ENCODE measurements around a stretch of chr15.

GRCh38 chr15:67077106-67078559, 12.2 kb downstream of the SMAD3 start:
- RRBS: no CpG with 5 or more reads among the region's 13 CpGs

- RRBS: no CpG with 5 or more reads among the region's 10 CpGs
These were observed 50.9 kb downstream of the SMAD3 start for GRCh38 chr15:67116153-67116821.

GRCh38 chr15:67165305-67165900, 89.1 kb downstream of the AAGAB start:
- RRBS: 40% methylated on average over 4 of the region's 23 CpGs

GRCh38 chr15:67168158-67169007, 86.1 kb downstream of the AAGAB start:
- RRBS: no CpG with 5 or more reads among the region's 22 CpGs

GRCh38 chr15:67171148-67171937, 83.1 kb downstream of the AAGAB start:
- RRBS: 88% methylated on average over 1 of the region's 9 CpGs

- RRBS: no CpG with 5 or more reads among the region's 12 CpGs
These were observed 71.2 kb downstream of the AAGAB start for GRCh38 chr15:67183242-67183770.

DNA sequence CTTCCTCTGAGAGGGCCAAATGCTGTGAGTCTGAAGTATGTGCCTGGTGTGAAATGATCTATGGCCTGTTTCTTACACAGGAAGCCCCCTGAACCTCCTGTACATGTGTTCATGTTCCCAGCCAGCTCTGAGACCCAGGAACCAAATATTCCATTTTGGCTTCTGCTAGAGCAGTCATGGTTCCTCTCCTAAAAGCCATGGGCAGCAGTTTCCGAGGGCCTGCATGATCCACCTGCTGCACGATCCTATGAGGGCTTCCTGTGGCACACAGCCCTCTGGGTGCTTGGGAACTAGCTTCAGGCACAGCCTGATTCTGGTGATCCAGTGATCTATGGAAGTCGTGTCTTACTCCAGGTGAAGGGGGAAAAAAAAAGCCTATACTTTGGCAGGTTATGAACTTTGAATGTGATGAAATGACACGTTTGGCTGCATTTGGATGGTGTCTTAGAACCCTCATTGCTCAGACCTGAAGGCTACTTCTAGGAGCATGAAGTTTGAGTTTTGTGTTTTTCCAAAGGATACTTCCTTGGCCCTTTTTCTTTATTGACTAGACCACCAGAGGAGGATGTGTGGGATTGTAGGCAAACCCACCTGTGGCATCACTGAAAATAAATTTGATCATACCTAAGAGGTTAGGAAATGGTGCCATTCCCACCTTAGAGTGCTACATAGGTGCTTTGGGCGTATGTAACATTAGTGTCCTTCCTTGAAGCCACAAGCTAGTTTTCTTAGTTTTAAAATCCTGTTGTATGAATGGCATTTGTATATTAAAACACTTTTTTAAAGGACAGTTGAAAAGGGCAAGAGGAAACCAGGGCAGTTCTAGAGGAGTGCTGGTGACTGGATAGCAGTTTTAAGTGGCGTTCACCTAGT, 61.8 kb downstream of the AAGAB start:
- RRBS: no CpG with 5 or more reads among the region's 6 CpGs

DNA sequence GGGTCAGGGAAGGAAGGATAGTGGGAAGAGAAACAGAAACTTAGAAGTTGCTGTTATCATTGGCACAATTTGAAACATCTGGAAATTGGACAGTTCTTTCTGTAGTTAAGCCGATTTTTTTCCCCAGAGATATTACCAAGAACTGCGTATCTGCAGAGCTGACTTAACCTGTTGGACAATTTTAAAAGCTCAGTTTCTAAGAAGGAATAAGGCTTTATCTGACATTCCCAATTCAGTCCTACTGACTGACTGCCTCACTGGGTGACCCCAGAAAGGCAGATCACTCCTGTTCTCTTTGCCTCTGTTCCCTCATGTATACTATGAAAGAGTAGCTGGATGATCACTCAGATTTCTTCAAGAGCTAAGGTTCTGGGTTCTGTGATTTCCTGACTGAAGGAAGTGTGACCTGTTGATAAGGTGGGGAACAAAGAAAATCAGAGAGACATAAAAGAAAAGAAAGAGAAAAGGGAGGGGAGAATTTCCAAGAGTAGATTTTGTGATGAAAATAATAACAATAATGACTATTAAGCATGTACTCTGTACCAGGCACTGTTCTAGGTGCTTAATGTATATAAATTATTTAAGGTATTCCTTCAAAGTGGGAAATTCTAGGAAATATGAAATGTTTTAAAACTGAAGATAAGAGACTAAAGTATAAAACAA, 128.4 kb downstream of the MAP2K5 start:
- RRBS: no CpG with 5 or more reads among the region's 2 CpGs

DNA sequence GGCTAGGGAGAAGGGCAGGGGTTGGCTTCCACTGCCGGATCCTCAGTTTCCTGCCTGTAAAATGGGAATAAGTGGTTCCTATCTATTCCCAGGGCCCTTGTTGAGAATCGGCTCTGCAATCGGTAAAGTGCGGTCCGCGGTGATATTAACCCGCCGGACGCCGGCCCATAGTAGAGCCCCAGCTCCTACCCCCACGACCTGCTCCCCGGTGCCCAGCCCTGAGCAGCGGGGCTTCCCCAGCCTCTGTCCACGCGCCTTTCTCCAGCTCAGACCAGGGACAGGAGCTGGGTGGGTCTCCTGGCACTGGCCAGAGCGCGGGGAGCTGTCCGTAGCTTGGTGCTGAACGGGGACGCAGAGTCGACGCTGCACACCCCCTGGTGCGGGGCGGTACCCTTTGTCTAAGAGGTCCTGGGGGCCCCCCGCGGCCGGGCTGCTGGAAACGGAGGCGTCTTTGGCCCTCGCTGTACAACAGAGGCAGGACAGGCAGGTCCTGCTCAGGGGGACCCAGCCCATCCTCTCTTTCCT, 4.5 kb upstream of the SKOR1 start:
- RRBS: 0% methylated on average over 2 of the region's 30 CpGs

DNA sequence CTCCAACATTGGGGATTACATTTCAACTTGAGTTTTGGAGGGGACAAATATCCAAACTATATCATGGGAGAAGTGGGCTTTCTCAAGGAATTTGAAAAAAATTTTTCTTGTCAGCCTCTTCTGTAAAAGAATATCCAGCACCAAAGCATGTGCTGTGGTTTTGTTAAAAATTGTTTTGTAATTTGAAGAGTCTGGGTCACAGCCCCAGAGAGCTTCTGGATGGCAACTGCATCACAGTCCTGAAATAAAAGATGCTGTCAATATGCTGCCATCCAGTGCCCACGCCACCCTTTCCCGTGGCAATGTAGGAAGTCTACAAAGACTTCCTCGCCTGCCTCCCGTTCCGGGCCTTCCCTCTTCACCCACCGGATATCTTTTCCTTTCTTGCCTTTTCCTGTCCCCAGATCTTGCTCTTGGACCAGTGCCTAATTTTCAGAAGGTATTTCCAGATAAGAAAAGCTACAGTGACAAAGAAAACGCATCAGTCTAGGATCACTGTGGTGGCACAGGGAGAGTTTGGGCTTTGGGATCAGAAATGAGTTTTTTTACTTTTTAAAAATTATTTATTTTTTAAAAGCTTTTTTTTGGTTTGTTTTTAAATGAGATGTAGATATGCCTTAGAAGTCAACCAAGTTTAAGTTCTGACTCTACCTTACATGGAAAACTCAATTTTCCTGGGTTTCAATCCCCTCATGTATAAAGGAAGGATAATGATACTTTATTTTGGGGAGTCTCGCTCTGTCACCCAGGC, 99.9 kb downstream of the SKOR1 start:
- RRBS: no CpG with 5 or more reads among the region's 8 CpGs

DNA sequence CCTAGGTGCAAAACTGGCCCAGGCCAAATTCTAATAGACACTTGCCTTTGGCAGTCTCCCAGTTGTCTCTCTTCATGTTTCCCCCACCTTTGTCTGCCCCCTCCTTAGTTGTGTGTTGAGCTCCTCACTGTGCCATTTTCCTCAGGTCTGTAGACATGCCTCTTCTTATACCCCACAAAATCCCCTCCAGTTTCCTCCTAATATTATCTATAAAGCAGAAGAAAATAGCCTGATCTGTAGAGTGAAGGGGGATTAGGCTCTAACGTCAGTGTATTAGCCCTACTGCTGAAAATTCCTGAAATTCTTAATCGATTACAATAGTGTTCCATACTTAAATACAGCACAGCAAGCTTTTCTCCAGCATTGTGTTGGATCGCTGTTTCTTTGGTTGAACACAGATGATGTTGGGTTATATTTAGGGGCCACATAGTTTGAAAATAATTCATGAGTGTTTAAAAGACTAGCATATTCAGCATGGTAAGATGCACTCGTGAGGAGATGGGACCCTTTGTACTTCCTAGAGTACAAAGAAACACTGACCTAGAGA, 52.5 kb downstream of the PIAS1 start:
- RRBS: no CpG with 5 or more reads among the region's 4 CpGs

GRCh38 chr15:68207105-68208085, 2.3 kb upstream of the CALML4 start:
- RRBS: 84% methylated on average over 2 of the region's 17 CpGs

DNA sequence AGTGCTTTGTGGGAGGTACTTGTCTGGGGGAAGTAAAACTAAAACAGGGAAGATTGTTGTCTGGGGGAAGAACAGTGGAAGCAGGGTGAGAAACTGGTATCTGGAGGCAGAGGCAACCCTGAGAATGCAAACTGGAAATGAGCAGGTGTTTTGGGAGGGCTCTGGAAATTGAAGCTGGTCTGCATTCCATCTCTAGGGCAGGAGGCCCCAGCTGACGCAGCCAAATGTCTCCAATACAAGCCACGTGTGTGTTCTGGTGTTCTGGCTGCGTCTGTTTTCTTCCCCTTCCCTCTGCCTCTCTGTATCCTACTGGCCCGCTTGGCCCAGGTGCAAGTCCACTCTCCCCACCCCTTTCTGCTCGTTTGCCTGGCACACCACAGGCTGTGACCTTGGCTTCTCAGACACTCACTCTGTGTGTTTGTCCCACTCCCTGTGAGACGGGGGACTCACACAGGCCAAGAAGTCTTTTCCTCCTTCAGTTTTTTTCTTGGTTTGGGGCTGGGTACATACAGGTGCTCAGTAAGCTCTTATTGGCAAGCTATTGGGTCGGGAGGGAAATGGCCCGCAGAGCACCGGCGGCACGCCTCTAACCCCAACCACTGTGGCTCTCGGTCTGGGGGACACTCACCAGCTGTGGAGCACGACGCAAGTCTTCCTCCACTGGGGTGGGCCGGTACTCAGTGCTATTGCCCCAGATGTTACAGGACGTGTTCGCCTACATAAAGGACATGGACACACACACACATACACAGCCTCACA, 33.0 kb downstream of the FEM1B start:
- RRBS: no CpG with 5 or more reads among the region's 17 CpGs

DNA sequence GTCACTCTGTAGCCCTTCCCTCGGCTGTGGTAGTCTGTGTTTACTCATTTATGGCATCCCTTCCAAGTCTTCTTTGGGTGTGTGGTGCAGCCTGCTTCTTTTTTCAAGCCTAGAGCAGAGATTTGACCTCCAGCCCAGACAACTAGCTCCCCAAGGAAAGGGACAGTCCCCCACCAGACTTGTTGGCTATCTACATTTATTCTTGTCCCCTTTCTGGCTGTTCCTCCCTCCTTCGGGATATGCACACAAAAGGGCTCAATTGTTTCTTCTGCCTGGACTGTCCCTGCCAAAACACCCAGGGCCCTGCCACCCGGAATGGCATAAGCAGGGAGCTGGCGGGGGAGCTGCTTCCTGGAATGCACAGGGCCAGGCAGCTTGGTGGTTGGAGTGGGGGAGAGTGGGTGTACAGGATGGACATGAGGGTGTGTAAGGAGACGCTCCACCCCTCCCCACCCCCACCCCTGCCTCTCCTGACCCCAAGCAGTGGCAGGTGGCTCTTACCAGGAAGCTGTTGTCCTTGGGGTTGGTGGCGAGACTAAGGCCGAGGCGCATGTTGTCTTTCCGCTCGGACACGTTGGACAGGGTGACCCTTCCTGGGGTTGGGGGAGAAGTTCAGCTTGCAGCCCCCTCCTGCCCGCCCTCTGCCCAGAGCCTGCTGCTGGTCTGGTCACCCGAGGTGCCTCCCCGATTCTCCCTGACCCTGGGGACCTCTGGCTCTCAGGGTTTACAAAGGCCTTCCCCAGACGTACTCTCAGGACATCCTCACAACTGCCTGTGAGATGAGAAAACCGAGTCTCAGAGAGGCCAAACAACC, 67.5 kb downstream of the ITGA11 start:
- RRBS: no CpG with 5 or more reads among the region's 16 CpGs

- RRBS: no CpG with 5 or more reads among the region's 17 CpGs
These were observed 65.8 kb downstream of the ITGA11 start for GRCh38 chr15:68365930-68366749.

GRCh38 chr15:68375023-68375801, 56.8 kb downstream of the ITGA11 start:
- RRBS: no CpG with 5 or more reads among the region's 9 CpGs

GRCh38 chr15:68484796-68485536, 53.0 kb upstream of the ITGA11 start:
- RRBS: 23% methylated on average over 5 of the region's 14 CpGs

DNA sequence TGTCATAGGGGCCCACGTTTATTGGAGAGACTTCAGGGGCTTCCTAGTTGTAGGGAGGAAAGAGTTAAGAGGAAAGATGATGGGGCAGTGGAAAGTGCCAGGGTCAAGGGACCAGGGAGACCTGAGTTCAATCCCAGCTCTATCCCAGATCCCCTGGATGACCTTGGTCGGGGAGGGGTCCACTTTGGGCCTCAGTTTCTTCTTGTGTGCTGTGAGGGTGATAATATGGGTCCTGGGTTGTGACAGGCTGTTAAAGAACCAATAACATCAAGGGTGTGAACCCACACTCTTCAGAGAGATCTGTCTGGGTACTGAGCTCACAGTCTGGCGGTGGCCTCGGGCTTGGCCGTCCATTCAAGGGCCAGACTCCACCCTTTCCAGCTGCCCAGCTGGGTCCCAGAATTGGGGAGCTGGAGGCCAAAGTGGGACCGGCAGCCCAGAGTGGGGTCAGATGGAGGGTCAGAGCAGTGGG, 1.2 kb downstream of the CORO2B start:
- RRBS: no CpG with 5 or more reads among the region's 6 CpGs

- RRBS: no CpG with 5 or more reads among the region's 10 CpGs
These were observed 29.8 kb downstream of the CORO2B start for GRCh38 chr15:68608366-68609180.

GRCh38 chr15:69255731-69256223, 42.9 kb upstream of the PAQR5 start:
- RRBS: no CpG with 5 or more reads among the region's 10 CpGs

All from skeletal muscle cell (primary cell).